Progenitor cell of endocrine pancreas (in vitro differentiated cells): ENCODE measurements around a stretch of chr1.

DNA sequence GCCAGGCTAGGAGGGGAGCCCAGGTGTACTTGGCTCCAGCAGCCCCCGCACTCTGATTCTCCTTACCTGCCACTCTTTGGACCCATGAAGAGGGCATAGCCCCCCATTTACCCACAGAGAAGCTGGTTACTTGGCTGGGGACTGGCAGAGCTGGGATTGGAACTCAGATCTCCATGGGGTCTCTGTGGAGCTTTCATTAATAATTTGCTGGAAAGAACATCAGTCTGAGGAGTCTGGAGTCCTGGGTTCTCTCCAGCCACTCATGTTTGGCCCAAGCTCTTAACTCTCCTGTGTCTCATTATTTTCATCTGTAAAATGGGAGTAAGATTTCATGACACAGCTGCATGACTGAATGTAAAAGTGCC is 8.9 kb upstream of the MIIP start:
- PRO-cap = no peak

- PRO-cap = no peak
Measured at GRCh38 chr1:12067675-12068370, 4.7 kb downstream of the TNFRSF8 start.

DNA sequence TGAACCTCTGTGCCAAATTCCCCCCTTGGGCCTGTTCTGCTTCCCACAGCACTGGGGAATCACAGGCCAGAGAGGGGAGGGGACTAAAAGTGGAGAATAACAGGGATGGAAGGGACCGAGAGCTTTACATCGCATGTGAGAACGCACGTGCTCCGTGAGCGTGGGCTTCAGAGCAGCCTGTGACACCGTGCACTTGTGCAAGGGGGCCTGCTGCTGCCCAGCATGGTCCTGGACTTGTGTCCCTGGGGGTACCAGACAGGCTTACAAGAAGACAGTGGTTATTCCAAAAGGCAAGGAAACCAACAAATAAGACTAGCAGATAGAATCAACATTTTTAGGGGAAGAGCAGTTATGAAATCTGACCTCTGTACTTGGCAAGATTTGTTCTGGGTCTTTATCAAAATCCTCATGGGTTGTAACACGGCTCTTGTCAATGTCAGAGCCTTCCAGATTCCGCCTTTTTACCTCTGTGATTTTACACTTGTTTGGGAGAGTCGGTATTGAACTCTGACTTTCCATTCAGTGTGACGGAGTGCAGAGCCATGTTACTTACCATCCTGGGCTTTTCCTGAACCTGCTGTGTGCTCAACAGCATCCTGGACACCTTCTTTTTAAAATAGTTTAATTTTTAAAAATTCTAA is 36.1 kb upstream of the TNFRSF1B start:
- PRO-cap = no peak

DNA sequence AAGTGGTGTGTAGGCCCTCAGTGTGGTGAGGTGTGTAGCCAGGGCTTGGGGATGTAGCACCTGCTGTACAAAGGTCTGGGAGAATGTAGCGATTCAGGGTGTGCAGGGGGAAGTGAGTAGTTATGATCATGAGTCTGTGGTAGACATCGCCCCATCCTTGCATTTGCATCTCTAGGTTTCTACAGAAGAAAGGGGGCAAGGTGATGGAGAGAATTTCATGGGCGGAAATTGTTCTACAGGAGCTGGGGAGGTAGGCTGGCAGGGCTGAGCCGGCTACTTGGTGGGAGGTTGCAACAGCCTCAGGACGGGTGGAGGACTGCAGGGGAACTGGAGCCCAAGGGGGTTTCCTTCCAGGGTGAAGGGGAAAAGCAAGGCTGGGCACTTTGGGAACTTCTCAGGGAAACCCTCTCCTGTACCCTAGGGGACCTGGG is 14.7 kb upstream of the TNFRSF1B start:
- PRO-cap = no peak

- PRO-cap = no peak
Measured at GRCh38 chr1:12158688-12159191, 8.1 kb upstream of the TNFRSF1B start.

GRCh38 chr1:12171501-12172411 is 5.0 kb downstream of the TNFRSF1B start:
- PRO-cap = no peak

DNA sequence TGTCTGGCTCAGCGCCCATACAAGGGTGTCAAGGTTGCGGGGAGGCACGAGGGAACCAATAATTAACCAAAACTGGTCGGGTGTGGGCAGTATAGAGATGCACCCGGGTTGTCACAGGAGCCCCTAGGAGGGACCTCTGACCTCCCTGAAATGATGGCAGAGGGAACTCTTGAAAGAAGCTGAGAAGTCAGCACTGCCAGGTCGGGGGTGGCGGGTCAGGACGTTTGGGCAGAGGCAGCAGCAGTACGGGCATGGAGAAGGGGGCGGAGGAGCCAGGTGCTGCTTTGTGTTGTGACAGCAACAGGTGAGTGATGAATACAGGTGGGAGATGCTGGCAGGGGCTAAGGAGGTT is 11.7 kb downstream of the TNFRSF1B start:
- PRO-cap = no peak

DNA sequence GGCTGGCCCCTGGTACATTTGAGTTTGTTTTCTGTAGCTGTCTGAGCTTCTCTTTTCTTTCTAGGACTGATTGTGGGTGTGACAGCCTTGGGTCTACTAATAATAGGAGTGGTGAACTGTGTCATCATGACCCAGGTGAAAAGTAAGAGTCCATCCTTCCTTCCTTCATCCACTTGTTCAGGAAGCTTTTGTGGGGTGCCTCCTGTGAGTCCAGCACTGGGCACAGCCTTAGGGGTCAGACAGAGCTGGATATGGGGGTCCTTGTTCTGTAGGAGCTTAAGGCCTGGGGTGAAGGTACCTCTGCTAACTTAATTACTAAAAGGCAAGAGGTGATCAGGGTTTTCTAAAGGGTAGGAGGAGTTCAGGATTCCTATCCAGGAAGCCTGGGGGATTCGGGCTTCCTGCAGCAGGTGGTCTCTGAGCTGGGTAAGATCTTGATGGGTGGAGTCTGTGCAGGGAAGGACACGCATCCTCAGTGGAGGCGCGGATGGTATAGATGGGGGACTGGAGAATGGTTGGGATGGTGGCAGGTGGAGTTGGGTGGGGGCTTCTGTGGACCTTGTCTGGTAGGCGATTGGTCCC is 27.2 kb downstream of the TNFRSF1B start:
- PRO-cap = no peak

- PRO-cap = no peak
Measured at GRCh38 chr1:12453966-12454423, 164.0 kb downstream of the DHRS3 start.

GRCh38 chr1:12474855-12475360 is 143.1 kb downstream of the DHRS3 start:
- PRO-cap = no peak

GRCh38 chr1:12529180-12529922 is 88.7 kb downstream of the DHRS3 start:
- PRO-cap = no peak

DNA sequence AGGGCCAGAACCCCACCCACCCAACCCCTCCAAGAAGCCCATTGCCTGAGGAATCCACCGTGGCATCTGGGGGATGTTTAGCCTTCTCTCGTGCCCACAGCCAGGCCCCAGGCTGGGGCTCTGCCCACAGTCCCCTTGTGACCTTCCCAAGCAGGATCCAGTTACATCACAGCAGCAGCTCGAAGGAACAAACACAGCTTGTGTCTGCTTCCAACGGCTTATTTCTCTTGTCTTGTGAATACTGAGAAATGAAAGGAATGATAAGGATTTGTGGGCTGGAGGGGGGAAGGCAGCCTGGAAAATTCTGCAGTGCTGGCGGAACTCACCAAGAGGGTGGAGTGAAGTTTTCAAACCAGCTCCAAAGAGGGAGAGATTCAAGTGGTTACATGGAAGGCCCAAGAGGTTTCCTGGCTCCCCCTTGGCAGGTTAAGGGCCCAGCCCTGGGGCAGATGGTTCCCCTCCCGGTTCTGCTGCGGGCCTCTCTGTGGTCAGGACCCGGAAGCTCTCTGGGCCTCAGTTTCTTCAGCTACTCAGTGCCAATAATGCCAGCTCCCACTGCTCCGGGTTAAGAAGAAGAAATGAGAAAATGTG is 61.5 kb downstream of the DHRS3 start:
- PRO-cap = no peak

DNA sequence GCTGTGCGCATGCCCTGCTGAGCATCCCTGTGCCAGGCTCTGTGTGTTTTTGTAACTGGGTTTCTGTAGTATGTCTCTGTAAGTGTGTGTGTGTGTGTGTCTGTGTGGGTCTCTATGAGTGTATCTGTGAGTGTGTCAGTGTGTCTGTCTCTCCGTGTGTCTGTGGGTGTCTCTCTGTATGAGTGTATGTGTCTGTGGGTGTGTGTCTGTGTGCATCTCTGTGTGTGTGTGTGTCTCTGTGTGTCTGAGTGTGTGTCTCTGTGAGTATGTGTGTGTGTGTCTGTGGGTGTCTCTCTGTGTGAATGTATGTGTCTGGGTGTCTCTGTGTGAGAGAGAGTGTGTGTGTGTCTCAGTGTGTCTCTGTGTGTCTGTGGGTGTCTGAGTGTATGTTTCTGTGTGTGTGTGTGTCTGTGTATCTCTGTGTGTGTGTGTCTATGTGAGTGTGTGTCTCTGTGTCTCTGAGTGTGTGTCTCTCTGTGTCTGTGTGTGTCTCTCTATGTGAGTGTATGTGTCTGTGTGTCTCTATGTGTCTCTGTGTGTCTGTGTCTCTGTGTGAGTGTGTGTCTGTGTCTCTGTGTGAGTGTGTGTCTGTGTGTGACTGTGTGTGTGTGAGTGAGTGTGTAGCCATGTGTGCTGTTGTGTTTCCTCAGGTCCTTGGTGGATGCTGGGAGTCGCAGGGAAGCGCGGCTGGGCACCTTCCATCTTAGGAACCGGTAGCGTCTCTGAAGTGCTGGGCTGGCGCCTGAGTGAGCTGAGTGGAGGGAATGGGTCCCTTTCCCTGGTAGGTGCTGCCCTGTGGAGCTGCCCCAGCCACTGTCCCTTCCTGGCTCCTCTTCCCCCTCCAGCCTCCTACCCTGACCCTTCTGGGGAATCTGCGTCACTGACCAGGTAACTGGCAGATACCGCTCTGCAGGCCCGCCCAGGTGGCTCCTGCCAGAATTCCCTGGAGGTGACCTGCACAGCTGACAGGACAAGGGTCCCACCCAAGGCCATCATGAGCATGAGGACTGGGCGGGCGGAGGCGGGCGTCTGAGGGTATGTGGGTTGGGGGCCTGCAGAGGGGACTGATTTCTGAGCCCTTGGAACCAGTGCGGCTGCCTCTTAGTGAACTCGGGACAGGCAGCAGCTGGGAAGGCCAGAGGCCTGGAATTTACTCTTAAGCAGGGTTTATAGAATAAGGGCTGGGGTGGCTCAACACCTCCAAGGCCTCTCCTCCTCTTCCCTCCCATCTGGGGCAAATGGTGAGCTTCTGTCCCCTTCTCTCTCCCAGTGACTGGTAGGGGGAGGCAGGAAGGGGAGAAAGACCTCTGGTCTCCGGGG is 32.8 kb downstream of the DHRS3 start:
- PRO-cap = no peak

DNA sequence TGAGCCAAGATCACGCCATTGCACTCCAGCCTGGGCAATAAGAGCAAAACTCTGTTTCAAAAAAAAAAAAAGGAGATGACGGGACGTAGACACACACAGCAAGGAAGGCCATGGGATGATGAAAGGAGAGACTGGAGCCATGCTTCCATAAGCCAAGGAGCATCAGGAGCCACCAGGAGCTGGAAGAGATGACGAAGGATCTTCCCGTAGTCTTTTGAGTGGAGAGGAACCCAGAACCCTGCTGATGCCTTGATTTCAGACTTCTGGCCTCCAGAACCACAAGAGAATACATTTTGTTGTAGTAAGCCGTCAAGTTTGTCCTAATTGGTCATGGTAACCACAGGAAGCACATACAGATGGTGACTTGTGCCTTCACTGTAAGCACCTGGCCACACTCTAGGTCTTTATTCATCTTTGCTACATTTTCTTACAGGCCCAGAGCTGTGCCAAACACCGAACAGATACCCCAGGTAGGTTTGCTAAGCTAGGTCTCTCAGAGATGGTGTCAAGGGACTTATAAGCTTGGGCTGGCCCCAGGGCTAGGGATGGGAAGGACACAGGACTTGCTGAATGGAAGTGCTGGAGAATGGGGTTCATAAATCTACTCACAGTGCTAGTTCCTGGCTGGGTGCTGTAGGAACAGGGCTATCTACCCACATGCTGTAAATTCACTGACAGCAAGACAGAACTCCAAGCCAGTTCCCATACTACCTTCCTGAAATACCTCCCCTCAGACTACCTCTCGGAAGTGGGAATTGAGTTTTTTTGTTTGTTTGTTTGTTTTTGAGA is 4.8 kb downstream of the DHRS3 start:
- PRO-cap = no peak

DNA sequence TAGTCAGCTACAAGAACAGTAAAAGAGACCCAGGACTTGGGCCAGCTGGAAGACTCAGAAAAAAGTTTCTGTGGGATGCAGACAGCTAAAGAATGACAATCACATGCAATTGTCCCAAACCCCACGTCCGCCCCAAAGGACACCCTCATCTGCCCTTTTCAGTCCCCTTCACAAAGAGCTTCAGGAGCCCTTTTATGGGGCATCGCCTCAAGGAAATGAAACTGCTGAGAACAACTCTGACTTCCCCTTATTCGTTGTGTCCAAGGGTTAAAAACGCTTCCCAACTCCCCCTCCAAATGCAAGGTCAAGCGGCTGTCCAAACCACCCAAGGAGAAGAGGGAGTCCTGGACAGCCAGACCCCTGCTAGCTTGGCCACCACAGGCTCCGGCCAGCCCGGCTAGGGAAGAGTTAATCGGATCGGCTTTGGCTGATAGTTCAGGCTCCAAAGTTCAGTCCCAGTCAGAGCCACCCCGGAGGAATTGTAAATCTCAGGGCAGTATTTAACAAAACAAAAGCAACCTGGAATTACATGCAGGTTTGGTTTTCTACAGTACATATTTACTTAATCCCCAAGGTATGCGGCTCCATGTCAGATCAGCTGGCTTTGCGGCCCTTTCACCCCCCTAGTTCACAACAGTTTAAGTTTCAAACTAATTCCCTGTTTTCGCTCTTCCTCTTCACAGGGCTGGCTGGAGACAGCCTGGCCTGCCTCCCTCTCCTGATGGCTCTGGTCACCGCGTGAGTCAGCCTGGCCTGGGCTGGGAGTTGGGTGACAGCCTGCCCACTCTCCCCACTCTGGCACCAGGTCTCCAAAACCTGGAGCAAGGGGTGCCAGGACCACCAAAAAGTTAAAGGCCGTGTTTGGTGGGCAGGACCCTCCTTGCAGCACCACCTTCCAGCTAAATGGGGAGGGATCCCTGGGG is 2.2 kb downstream of the DHRS3 start:
- PRO-cap = bidirectional peak, plus-strand start at position 741 of the sequence, minus-strand start at position 483 of the sequence; bidirectional peak, plus-strand start outside the sequence, minus-strand start at position 904 of the sequence

DNA sequence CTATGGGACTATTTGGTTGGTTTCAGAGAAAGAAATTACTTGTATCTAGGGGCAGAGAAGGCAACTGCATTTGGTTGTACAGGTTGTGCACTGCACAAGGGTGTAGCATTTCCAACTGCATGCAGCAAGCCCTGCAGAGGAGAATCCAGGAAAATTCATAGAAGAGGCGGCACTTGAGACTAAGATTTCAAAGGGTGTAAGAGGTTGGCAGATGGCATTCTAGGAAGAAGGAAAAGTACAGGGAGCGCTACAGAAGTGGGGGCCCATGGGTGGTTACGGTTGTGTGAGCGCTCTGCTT is 27.9 kb downstream of the PRAMEF20 start:
- PRO-cap = no peak

DNA sequence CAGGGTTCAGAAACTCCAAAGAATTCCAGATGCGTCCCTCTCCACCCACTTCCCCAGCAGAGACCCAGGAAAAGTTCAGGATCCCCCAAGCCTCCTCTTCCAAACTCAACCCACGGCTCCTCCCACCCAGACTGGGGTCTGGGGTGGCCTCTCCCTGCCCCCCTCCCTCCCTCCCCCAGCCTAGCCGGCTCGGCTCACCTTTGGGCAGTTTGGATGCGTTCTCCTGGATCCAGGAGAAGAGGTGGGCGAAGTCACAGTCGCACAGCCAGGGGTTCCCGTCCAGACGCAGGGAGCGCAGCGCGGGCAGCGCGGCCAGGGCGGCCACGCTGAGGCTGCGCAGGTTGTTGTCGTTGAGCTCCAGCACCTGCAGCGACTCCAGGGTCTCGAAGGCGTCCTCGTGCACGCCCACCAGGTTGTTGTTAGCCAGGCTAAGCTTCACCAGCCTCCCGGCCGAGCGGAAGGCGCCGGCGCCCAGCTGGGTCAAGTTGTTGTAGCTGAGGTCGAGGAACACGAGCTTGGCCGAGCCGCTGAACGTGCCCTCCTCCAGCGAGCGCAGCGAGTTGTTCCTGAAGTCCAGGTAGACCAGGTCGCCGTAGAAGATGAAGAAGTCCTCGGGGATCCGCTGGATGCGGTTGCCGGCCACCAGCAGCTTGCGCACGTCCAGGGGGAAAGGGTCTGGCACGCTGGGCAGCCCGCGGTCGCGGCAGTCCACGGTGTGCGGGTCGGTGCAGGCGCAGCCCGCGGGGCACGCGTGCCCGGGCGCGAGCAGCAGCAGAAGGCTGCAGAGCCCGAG is 842 bp downstream of the LRRC38 start:
- PRO-cap = no peak

DNA sequence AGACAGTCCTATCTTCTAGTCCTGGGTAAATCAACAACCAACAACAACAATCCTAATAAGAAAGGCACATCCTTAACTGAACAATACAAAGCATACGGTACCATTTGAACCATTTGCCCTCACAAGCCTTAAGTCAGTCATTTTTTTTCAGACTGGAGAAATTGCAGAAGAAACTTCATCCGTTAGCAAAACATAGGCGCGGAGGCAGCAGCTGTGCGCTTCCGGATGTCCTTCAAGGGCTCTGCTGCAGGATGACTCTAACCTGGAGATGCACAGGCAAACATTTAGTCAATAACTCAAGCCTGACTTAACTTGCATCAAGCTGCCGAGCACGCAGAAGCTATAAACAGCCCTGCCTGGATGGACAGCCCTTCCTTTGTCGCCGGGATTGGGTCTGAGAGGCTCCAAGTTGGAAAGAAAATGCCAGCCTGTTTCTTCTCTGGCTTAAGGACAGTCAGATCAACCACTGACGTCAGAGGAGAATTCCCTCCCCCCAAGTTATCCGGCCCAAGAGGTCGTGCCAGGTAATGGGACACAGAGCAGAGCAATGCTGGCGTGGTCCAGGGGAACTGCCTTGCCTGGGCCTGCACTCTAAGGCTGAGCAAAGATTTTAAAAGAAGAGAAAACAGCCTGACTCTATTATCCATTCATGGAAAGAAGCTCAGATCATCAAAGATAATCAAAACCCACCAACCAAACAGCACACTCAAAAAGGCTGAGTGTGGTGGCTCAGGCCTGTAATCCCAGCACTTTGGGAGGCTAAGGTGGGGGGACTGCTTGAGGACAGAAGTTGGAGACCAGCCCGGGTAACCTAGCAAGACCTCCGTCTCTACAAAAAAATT is 27.1 kb upstream of the LRRC38 start:
- PRO-cap = no peak

DNA sequence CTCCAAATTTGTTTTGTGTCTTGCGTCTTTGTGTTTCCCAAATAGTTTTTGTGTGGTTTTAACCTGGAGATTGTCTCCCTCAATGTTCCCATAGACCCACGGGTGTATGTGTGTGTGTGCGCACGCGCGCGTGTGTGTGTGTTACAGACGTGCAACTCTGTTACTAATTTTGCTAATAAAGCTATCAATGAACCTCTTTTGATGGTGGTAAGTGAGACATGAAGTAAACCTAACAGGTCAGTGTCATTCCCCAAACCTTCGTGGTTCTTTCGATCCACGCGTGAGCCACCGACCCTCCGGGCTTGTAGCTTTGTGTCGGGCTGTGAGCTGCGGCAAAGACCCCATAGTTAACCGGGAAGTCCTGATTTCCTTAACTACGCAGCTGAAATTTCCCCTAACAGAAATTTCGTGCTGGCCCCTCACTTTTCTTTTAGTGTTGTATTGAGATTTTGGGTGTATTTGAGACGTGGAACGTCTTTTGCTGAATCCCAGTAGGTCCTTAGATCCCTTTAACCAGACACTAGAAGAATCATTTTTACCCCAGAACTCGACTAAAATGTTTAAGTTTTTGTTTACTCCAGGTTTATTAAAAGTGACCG is 867 bp downstream of the PRDM2 start:
- PRO-cap = no peak

DNA sequence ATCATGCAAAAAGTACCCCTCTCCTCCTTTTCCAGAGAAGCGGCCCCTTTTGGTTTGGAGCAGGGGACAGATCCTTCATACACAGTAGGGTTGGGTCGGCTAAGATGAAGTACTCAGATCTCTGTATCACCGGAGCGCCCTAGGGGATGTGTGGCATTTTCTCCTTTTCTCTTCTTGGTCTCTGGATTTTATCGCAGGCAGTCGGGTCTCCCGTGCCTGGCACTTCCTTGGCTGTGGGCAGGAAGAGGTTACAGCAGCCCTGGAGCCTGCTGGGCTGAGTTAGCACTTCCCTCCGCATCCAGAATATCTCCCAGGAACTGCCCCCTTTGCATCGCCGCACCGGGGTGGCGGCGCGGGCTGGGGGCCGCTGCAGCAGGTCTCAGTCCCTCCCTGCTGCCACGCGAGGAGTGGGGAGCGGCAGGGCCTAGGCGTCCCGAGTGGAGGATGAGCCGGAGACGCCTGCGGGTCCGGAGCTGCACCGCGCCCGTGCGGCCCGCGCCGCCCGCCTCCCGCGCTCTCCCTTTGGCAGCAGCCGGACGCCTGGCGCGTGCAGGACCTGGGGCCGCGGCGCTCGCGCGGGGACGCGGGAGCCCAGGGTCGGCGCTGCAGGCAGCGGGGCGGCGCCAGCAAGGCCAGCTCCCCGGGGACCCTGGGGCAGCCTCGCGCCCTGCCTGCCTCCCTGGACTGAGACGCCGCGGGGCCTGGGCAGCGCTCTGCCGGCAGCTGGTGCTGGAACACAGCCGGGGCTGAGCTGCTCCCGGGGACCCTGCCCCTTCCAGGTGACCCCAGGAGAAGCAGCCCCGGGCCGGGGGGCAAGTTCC is 192.7 kb downstream of the PRDM2 start:
- PRO-cap = no peak